HT-29 (cell line): Measurements from ENCODE around the genes PAFAH2 and ZNF683.

GRCh38 chr1:25197899-25198426, 34.3 kb downstream of the SYF2 start:
- RAMPAGE, long total RNA: no peak

- RAMPAGE, long total RNA: no peak
These were observed 772 bp upstream of the MACO1 start for GRCh38 chr1:25430022-25430227.

DNA sequence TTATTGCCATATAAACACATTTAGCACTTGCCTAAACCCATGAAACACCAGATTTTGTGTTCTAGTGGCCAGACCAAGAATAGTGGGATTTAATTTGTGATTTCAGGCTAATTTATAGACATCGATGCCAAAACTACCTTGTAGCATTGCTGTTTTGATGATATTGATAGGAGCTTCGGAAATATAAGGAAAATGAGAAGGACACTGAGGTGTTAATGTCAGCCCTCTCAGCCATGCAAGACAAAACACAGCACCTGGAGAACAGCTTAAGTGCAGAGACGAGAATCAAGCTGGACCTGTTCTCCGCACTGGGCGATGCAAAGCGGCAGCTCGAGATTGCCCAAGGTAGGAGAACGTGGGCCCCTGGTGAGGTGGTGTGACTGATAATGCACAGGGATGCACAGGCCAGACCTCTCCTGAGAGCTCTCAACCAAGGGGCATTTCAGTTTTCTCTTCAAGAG, 52.1 kb upstream of the LDLRAP1 start:
- RAMPAGE, long total RNA: no peak

- RAMPAGE, long total RNA: no peak
These were observed 45.3 kb upstream of the LDLRAP1 start for GRCh38 chr1:25497932-25498771.

DNA sequence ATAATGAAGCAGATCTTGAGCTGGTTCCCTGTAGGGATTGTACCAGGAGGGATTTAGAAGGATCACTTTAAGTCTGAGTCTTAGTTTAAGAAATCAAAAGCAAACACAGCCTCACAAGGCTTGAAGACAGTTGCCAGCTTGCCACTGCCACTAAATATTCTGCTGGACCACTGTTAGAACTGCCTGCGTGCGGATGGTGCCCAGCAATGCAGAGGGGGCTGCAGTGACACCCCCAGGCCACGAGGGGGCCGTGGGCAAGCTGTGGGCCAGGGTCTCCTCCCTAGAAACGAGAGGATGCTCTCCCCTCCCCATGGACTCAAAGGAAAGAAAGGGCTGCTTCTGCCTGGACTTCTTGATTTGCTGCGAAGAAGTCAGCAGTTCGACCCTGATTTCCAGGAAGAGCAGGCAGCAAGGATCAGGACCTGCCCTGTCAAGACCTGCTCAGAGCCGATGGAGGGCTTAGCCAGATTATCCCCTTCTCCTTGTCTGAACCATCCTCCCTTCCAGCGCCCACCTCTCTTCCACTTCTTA, 2.5 kb downstream of the MAN1C1 start:
- RAMPAGE, long total RNA: no peak

GRCh38 chr1:25675824-25676425, 59.3 kb downstream of the MAN1C1 start:
- RAMPAGE, long total RNA: no peak

DNA sequence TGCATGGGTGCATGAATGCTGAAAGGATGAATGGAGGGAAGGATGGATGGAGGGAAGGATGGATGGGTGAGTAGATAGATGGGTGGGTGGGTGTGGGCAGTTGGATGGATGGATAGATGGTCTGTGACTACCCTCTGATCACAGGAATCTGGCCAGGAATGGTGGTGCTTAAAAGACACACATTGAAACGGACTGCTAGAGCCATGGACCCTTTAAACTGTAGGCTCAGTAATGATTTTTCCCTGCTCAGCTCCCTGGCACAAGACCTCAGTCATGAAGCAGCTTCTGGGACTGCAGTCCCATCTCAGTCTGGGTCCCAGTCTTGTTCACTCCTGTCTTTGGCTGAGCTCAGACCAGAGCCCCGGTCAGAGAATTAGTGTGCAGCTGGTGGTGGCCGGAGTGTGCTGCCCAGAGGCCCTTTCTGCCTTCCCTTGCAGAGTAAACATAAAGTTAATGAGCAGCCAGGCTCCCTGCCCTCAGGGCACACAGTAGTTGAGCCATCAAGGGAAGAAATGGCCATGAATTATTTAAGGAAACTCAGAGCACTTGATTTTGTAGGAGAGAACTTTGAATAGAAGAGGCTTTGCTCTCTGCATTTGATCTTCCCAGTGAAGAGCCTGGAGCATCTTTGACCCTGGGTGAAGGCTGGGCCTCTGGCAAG, 26.7 kb upstream of the SELENON start:
- RAMPAGE, long total RNA: no peak

DNA sequence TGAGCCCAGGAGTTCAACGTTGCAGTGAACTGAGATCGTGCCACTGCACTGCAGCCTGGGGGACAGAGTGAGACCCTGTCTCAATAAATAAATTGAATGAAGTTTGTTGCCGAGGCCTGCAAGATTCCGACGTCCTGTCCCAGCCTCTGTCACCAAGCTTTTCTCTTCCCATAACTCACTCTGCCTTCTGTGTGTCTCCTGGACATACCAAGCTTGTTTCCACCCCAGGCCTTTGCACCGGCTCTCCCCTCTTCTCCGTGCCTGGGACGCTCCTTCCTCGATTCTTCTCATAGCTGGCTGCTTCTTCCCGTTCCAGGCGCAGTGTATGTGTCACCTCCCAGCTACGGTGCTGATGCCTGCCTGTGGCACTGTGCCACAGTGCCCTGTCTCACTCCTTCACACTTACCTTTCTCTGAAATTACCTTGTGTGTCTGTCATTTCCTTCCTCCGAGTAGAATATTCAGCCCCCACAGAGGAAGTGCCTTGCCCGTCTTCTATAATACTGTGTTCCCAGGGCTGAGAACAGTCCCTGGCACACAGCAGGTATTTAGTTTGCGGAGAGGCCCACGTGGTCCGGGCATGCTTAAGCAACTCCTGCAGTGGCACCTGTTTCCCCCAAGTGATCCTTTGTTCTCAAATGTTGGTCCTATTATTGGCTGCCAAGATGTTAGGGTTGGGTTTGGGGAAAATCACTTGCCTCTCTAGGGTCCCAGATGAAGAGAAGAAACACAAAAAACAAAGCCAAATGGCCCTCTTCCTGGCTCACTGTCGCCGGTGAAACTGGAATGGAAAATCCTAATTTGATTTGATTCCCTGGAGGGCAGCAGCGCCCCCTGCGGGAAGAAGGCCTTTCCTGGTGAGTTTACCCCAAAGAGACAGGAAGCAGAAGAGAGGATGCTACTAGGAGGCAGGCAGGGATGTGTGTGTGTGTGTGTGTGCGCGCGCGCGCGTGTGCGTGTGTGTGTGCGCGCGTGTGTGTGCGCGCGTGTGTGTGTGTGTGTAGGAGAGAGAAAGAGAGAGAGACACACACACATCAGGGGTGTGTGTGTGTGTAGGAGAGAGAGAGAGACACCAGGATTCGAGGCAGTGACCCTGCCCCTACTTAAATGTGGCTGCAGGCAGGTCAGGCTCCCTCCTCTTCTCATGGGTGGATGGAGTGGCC, 3.4 kb upstream of the SELENON start:
- RAMPAGE, long total RNA: no peak

DNA sequence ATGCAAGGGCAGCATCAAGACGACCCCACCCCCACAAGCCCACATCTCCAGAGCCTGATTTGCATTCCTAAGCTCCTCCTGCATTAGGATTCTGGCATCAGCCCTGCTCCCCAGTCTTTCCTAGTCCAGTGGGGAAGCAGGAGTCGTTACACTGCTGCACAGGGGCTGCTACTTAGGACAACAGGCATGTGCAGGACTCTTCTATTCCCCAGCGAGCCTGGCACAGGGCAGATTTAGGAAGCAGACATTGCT, 7.9 kb downstream of the PAQR7 start:
- RAMPAGE, long total RNA: no peak

- RAMPAGE, long total RNA: no peak
These were observed 14.8 kb upstream of the PAQR7 start for GRCh38 chr1:25890063-25890958.

- RAMPAGE, long total RNA: no peak
These were observed 36.2 kb downstream of the PAFAH2 start for GRCh38 chr1:25961706-25962078.

DNA sequence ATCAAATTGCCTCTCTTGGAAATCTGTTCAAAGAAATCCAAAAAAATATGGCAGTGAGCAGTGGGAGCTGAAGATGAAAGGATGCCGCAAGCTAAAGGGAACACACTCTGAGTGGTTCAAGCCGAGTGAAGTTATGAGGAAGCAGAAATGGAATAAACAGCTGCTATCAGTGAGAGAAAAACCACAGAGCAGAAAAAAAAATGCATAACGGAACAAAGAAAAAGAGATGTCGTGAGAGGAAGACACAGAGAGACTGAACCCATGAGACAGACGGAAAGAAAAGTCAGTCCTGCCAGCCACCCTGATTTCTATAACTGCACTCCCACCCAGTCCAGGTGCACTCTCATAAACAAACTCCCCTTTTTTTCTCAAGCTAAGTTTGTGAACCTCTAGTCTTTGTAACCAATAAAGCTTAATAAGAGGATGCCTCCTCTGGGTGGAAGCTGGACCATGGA, 26.5 kb downstream of the PAFAH2 start:
- RAMPAGE, long total RNA: no peak

DNA sequence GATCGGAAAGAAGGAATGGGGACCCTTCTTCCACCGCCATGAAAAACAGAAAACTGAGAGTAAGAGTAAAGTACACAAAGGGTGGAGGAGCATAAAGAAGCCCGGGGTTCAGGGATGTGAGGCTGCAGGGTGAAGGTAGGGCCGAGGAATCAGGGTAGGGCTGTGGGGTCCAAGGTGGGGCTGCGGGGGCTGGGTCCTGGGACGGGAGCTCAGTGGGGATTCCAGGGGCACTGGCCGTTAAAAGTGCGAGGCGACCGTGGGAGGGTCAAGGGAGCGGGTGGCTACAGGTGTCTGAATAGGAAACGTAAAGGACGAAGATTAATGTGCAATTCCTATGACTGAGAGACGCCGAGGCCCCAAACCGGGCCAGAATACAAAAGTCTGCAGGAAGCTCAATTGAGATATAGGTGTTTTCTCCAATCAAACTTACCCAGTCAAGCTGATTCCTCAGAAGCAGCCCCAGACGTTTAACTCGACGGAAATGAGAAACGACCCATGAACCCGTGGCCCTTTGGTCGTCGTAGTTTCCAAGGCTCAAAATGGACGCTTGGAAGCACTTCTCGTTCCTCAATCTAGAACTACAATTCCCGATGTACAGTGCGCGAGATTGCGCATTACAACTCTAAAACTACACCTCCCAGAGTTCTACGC, at the start of gene PAFAH2:
Gene PAFAH2, minus strand, starts transcription at position 469 of the 651 bp plus-strand sequence.
- RAMPAGE, long total RNA: no peak

- RAMPAGE, long total RNA: no peak
These were observed 10.0 kb downstream of the SLC30A2 start for GRCh38 chr1:26036028-26036294.

DNA sequence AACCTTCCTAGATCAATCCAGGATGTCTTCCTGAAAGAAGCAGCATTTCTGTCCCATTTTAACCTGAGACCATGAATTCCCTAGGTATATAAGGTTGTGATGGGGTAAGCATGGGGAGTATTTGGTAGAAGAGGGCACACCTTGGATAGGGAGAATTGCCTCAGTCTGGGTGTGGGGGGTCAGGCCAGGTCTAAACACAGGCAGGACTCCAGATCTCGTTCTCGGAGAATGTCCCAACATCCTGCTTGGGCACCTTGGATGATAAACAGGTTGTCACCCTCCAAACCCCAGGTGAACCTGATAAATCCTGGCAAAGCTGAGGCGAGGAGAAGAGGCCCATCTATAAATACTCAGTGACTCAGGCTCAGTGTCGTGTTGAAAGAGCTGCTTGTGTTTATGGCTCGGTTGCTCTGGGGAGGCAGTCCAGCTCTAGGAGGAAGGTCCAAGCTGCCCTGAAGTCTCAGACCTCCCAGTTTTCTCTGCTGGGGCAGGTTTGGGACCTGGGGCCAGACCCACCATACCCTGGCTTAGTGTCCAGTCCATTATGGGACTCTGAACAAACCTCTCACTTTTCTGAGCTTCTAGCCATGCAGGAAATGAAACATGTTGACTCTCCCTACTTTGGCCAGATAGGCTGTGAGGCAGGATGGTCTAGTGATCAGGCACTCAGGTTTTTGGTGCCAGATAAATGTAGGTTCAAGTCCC, 15.8 kb upstream of the TRIM63 start:
- RAMPAGE, long total RNA: no peak

- RAMPAGE, long total RNA: no peak
These were observed 754 bp downstream of the SH3BGRL3 start for GRCh38 chr1:26280710-26280969.

DNA sequence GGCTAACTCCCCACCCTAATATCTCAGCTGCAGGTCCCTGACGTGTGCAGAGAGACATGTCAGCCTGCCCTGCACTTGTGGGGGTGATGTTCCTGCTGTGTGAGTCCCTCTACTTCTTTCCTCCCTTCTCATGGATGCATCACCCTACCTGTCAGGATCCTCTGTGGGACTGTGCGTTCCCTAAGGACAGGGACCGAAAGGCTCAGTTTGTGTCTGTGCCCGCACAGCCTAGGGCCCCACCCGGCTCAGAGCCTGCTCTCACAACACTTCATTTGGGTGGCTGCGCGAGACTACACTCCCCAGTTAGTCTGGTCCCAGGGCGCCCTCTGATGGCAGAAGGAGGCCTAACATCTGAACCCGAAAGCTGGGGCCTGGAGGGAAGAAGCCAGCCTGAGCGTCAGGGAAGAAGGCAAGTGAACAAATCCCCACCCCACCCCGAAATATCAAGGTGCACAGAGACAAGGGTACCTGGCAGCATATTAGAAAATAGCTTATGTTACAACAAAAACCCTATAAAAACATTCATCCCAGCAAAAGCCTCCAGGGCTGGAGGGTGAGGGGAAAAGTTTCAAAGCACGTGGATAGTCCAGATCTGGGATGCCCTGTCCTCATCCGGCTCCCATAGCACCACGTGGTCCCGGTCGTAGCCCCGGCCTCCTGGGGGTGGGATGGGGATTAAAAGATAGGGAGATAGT, 3.8 kb downstream of the CD52 start:
- RAMPAGE, long total RNA: no peak

- RAMPAGE, long total RNA: no peak
These were observed at the start of gene ZNF683 for GRCh38 chr1:26372669-26373106. ZNF683 (minus strand) TSS chr1:26372750.

GRCh38 chr1:26419150-26419480, 8.5 kb downstream of the LIN28A start:
- RAMPAGE, long total RNA: no peak

- RAMPAGE, long total RNA: no peak
These were observed 892 bp upstream of the HMGN2 start for GRCh38 chr1:26471313-26471783.